Occipital lobe (tissue), 2 donors: Measurements from ENCODE around the gene PARP4.

- RAMPAGE, long total RNA = no peak
These were observed 6.7 kb upstream of the ZDHHC20 start for GRCh38 chr13:21465583-21466416.

DNA sequence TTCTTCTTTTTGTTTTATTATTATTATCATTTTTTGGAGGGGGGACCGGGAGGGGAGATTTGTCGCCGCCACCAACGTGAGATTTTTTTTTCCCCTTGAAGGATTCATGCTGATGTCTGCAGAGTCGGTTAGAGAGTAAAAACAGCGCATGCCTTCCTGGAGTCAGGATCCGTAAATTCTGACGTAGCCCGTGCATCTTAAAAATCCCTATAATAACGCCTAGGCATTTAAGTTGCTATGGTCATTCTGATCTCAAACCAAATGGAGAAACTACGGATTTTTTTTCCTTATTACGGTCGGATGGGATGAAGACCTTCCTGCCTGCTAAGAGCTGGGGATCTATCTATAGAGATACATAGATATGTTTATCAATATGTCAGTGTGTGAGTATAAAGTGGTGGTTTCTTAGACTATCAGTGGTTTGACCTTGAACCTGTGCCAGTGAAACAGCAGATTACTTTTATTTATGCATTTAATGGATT, 462 bp downstream of the FGF9 start:
- RAMPAGE, long total RNA = no peak

- RAMPAGE, long total RNA = no peak
These were observed 444.0 kb downstream of the FGF9 start for GRCh38 chr13:22114597-22115555.

DNA sequence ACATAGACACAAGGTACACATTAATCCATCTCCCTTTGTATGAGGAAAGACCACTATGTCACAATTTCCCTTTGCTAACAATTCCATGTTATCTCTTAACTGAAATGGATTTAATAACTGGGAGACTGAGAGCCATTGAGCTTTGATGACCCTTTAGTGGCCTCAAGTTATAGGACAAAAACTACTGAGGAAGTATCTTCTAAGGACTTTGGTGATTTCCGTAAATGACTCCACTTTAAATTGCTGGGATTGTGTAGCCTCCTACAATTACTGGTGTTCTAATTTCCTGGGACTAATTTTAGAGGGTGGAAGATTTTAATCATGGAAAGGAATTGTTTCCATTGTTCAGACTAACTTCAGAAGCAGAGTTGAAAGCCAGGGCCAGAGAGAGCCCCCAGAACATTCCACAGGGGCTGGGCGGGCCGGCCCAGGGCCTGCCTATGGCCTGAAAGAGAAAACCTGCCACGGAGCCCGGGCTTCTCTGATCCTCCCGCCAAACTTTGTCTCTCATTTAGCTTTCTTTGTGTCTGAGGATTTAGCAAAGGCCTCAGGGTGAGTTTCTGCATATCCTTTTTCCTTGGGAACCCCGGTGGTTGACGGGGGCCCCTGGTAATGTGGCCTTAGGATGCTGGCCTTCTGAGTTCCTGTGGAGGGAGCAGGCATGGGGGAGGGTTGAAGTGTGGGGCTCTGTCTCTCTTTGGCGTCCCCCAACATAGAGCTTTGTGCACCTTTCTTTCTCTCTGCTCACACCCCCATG, 539.2 kb downstream of the FGF9 start:
- RAMPAGE, long total RNA = no peak

DNA sequence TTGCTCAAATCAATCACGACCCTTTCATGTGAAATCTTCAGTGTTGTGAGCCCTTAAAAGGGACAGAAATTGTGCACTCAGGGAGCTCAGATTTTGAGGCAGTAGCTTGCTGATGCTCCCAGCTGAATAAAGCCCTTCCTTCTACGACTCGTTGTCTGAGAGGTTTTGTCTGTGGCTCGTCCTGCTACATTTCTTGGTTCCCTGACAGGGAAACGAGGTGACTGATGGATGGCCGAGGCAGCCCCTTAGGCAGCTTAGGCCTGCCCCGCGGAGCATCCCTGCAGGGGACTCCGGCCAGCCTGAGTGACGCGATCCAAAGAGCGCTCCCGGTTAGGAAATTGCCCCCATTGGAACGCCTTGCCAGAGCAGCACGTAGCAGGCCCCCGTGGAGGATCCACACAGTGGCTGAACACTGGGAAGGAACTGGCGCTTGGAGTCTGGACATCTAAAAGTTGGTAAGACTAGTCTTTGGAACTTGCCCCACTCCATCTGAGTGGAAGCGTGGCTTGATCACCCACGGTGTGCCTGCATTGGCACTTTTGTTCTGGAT, 296.9 kb upstream of the SGCG start:
- RAMPAGE, long total RNA = no peak

GRCh38 chr13:23355130-23355905, 78.2 kb downstream of the SACS start:
- RAMPAGE, long total RNA = no peak

DNA sequence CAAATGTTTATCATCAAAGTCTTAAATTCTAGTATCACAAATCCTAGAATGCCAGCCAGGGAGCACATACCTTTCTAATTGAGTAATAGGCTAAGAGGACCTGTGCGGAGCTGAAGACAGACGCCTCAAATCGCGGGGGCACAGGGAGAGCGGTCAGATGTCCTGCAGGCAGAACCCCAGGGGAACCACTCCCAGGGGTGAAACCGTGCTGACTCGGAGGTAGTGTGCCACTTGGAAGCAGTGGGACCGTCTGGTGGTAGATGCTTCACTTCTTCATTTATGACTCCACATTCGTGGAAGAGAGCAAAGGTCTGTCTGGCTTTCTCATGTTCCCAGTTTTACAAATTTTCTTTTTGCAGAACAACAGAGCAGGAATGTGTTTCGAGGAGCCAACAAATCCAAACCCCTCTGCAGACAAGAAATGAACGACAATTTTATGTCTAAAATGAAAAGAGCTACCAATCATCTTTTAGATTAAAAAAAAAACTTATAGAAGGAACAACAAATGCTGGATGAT, 65.0 kb upstream of the TNFRSF19 start:
- RAMPAGE, long total RNA = no peak

DNA sequence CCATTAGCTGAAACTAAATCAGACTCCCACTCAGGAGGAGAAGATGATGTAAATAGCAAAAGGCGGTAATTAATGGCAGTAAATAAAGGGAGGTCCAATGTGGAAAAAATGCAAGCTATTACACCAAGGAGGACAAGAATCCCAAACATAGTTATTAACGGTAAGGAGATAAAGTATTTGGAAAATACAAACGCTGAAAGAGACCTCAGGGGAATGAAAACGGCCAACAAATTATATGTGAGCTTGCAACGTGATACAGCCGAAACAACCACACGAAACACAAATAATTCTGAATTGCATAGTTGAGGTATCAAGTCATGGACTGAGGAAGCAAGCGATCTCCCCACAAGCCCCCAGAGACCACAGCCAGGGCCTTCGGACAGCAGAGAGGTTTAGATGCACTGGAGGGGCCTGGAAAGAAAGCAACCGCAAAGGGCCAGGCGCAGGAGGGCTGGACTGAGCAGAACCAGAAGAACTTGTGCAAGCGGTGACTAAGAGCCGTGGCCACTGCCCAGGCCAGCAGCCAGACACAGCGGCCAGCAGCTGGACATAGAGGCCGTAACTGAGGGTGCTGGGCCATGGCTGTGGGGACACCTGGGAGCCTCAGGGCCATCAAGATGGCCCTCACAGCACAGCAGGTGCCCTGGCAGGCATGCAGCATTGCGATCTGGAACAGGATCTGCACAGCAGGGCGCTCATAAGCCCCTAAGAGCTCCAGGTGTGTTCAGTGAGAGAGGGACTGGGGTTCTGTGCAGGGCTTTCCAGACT, 131.4 kb downstream of the TNFRSF19 start:
- RAMPAGE, long total RNA = no peak

- RAMPAGE, long total RNA = no peak
These were observed 132.9 kb downstream of the TNFRSF19 start for GRCh38 chr13:23703019-23703573.

DNA sequence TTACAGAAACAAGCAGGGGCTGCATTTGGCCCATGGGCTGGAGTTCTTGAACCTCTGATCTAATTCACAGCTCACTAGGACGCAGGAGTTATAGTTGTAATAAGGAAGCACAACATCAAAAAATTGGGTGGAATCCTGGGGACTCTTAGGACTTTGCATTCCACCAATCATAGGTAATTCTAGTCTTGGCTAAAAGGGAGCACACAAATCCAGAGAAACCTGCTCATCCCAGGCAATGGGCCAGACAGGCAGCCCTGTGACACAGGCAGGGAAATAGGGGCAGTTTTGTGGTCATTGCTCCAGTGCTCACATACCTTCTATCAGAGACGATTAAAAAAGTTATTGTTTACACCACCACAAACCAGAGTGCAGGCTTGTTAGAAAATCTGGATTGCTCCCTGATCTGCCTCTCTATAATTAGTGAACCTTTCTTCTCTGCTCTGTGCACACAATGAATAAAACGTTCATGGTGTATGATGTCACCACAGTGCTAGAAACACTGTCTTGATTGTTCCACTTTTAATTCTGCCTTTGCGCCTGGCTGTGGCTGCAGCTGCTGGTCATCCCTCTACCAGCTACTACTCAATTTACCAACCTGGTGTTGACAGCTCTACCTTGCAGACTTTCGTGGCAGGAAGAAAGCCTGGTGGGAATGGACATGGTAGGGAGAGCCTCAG, 121.7 kb upstream of the SPATA13 start:
- RAMPAGE, long total RNA = no peak

DNA sequence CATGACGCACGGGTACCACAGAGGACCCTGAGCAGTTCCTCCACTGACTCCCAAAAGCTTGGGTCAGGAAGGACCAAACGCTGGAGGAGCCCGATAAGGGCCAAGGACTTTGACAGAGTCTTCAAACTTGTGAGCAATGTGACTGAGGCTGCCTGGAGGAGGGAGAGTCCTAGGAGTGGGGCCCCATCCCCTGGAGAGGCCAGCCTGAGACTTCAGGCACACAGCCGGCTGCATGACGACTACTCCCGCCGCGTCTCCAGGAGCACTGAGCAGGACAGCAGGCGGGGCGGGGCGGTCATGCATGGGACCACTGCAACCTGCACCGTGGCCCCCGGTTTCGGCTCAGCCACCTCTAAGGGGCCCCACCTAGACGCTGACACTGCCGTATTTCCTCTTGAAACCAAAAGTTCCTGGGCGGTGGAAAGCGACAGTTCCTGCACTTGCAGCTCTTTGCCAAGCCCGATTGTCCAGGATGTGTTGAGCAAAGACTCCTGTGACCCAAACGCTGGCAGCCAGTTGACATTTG, 63.3 kb downstream of the SPATA13 start:
- RAMPAGE, long total RNA = no peak

- RAMPAGE, long total RNA = no peak
These were observed 63.7 kb downstream of the SPATA13 start for GRCh38 chr13:24224296-24224642.

GRCh38 chr13:24289738-24290271, 19.6 kb upstream of the C1QTNF9 start:
- RAMPAGE, long total RNA = no peak

- RAMPAGE, long total RNA = no peak
These were observed 6.5 kb upstream of the C1QTNF9 start for GRCh38 chr13:24302636-24303489.

GRCh38 chr13:24500791-24501289, 11.7 kb downstream of the PARP4 start:
- RAMPAGE, long total RNA = no peak

GRCh38 chr13:24512707-24513084, at the start of gene PARP4:
TSS of gene PARP4 (minus strand) at chr13:24512778.
- RAMPAGE, long total RNA = start-site peak on the minus strand at chr13:24512741-24512788, 78 and 66 reads in 2 replicates

DNA sequence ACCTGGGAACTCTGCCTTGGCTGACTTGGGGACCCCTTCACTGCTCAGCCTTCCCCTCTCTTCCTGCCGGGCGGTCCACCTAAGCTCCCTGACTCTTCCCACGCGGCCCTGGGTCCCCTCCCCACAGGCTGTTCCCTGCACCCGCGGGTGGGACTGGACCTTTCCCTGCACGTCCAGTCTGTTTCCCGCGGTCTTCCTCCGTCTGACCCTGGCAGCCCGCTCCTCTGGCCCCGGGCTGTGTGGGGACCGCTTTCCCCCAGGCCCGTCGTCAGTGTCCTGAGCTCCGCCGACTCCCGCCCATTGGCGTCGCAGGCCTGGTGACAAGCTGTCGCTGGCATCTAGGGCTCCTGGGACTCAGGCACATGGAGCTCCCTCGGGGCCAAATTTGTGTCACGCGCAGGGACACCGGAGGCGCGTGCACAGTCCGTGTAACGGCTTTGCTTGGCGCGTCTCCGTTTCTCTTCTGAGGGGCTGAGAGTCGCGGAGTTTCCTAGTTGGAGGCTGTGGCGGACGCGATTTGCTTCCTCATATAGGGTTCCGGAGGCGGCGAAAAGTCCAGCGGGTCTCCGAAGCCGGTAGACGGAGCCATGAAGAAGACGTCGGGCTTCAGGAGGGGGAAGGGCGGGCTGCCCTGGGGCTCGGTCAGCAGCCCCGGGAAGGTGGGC, 28.9 kb upstream of the PARP4 start:
- RAMPAGE, long total RNA = no peak

- RAMPAGE, long total RNA = no peak
These were observed 81.9 kb upstream of the ATP12A start for GRCh38 chr13:24598363-24598730.

- RAMPAGE, long total RNA = no peak
These were observed 53.6 kb upstream of the ATP12A start for GRCh38 chr13:24626558-24627018.

DNA sequence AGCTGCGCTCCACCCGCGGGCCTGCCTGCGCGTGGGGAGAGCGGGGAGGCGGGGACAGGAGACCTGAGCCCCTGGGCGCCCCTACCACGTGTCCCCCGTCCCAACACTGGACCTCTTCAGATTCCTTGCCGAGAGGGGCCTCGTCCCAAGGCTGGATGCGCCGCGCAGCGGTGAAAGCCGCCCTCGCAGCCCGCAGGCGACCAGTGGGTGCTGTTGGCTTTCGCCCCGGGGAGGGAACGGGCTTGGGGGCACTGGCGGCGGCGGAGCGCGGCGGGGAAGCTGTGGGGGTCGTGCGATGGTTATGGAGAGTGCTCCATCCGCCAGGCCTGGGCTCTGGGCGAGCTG, 17.4 kb upstream of the RNF17 start:
- RAMPAGE, long total RNA = no peak